ENCODE results near the genes ATF7IP, C12orf60, DERA and PDE3A.

DNA sequence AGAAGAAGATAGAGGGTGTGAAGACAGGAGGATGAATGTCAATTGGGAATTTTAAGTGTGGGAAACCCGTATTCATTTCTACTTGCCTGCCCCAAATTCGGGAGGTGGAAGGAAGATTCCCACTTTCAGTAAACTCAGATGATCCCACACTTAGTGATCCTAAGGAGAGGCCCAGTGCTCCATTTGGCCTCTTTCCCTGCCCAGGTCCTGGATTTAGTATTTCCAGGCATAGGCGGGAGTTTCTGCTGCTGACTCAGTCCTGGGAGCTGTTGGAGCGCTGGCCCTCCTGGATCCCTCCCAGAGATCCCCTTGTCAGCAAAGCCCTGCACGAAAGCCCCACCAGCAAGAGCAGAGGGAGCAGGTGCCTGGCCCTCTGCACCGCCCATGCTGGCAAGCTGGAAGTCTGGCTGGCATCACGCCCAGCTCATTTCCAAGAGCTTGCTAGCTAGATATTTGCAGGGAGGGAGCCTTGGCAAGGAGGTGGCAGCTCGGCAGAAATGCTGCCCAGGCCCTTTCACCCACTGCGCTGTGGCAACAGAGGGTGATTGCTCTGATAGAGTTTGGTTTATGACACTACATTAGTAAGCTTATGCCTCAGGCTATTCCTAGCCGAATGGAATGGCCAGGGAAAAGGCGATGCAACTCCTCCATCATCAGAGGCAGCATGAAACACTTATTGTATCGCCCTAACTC, 193.8 kb downstream of the EMP1 start:
- PRO-cap: no peak

GRCh38 chr12:13956858-13957162, 24.6 kb downstream of the GRIN2B start:
- PRO-cap: no peak

DNA sequence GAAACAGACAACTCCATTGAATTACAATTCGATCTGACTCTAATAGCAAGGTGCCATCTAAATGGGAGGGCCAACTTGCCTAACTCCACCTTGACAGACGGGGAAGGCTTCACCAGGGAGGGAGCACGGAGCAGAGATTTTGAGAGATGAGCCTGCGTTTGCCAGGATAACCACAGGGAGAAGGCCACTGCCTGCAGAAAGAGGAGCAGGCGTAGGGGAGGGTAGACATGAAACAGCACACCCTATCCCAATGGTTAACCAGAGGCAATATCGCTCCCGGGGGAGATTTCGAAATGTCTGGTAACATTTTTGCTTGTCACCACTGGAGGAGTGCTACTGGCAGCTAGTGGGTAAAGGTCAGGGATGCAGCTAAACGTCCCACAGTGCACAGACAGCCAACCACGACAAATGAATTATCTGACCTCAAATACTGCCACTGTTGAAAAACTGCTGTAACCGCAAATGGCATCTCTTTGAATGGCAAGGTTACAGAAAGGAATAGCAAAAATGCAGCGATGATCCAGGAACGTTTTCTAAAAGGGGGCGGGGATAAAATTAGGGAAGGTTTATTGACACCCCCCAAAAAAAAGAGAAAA, 126.1 kb upstream of the ATF7IP start:
- PRO-cap: unidirectional peak, plus-strand start at position 372 of the sequence

DNA sequence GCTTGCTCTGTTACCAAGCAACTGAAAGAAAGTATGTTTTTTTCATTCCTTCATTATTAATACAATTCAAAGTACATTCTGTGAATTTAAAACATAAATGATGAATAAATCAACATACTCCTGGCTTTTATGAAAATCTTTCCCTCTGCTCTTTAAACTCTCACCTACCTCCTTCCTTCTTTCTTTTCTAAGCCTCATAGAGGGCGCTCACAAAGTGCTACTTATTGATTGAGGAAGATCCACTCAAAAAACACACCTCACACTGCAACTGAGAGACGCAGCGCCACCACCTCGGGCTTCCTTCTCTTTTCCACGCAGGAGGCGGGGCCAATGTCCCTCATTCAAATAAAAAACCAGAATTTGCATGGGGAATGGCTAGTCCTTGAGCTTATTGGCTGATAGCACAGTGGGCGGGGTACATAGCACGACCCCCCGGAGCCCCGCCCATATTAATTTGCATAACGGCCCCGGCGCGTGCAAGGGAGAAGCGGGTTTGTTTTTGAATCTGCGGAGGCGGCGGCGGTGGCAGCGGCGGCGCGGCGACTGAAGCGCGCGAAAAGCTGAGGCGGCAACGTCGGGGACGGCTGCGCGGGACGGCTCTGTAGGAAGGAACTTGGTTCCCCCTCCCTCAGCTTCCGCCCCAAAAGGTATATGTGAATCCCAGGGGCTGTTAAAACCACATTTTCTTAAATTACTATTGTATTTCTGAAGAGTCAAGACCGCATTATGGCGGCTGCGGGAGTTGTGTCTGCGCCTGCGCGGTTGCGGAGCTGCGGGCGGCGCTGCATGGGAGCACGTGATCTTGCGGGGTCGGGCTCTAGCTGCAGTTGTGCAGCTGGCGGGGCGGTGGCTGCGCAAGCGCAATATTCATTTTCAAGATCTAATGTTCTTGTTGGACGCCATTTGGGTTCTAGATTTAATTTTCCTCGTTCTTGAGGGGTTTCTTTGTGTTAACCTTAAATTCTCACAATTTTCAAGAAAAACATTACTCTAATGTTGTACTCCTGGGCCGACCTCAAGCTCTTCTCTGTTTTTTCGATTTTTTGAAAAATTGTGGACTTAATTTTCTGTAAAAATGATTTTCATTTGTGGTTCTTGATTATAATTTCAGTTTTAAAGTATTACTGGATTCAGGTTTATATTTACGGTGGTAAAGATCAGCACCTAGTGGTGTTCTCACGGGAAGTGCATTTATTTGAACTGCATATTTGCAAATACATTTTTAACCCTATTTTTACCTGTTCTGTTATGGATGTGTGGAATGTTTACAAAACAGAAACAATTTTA, at the start of gene ATF7IP:
Gene ATF7IP, plus strand, starts transcription at position 502 of the 1,287 bp plus-strand sequence.
- PRO-cap: bidirectional peak, plus-strand start at position 502 of the sequence, minus-strand start at position 310 of the sequence; bidirectional peak, plus-strand start at position 886 of the sequence, minus-strand start at position 744 of the sequence

DNA sequence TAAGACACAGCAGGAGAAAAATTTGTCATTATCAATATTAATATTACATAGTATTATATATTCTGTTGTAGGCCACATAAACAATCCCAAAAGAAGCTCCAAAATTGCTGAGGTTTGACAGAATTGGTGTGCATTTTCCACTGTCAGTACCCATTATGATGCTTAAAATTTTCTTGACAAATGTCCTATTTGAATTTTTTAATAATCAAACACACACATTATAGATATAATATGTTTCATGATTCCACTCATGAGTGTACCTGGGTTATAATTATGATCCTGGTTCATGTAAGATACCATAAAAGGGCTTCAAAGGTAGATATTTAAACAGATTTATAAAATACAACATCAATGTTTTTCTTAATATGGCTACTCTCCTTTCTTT, 10.2 kb downstream of the WBP11 start:
- PRO-cap: no peak

- PRO-cap: bidirectional peak, plus-strand start at chr12:14803736, minus-strand start at chr12:14803497
Measured at GRCh38 chr12:14803577-14803834, at the start of gene C12orf60. C12orf60 (plus strand) TSS chr12:14803670.

GRCh38 chr12:14849598-14850169, 6.4 kb upstream of the ART4 start:
- PRO-cap: no peak

DNA sequence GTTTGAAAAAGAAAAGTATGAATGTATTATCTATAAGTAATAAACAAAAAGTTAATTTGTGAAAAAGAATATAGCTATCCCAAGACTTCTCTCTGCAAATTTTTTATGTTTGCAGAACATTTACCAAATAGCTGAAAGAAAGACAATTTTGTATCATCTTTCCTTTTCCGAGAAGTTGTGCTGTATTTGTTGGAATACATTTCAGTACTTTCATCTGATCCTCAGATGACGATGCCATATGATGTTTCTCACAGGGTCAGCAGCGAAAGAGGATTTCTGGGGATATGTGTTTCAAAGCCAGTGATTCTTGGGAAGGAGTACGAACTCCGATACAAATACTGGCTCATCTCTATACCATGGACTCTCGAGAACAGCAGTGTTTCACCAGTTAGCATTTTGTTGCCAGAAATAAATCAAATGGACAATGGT, 10.7 kb upstream of the MGP start:
- PRO-cap: no peak

DNA sequence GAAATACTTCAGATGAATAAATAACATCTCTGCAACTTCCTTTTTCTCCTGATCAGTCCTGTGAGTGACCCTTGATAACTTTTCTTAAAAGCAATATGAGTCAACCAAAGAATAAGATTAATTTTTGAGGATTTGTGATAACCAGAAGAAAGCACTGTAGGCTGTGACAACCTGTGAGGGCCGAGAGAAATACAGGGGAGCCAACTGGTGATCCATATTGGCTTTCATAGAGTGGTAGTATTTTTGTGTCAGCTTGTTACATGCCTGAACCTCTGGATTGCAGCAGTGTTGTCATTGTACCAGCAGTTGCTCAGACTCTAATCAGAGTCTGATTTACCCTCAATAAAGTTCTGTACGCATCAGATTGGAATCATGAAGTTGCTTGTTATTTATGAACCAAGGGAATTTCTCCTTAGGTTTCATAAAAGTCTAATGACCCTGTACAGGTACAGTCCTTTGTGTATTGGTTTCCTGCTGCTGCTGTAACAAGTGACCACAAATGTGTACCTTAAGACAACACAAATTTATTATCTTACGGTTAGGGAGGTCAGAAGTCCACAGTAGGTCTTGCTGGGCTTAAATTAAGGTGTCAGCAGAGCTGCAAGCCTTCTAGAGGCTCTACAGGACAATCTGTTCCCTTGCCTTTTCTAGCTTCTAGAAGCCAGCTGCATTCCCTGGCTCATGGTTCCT, 6.9 kb upstream of the DERA start:
- PRO-cap: no peak

DNA sequence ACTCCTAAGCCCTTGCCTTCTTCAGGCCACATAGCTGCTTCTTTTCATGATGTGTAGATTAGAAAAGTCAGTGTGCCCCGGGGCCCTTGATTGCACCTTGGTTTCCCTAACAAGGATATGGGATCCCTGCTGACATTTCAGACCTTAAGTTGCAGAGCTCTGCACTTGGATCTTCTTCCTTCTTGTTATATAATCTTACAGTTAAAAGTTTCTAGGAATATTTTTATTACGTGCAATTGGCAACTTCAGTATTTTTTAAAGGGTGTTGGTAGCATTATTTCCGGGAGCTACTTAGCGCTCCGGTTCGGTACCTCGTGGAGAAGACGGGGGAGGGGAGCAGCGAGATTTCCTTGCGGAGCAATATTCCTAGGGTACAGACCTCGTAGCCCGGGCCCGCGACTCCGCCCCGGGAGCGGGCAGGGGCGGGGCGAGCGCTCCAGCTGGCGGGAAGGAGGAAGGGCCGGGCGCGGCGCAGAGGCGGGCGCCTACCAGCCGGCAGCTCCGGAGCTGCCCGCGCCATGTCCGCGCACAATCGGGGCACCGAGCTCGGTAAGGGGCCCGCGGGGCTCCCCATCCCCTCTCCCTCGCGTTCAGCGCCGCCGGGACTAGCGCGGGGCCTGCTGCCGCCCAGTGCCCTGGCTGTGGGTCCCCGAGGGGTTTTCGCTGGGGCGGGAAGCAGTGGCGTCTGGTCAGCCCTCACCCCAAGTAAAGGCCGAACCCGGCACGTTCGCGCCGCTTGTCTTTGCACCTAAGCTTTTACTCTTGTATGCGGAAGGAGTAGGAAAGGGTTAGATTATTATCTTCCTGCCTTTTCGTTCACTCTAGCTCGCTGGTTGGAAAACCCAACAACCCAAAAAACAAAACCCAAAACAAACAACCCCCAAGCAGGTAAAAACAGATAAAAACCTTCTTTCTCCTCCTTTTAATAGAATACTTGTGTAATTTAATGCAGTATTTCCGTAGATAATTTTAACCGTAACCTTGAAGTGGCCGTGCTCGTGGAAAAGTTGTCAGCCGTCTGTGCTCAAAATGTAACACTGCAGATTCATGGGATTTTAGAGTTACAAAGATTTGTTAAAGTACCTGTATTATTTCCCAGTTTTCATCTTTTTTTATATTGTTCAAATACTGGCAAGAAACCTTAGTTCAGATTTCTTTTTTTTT, at the start of gene DERA:
Gene DERA, plus strand, starts transcription at position 467 of the 1,164 bp plus-strand sequence.
- PRO-cap: bidirectional peak, plus-strand start at position 467 of the sequence, minus-strand start at position 336 of the sequence

DNA sequence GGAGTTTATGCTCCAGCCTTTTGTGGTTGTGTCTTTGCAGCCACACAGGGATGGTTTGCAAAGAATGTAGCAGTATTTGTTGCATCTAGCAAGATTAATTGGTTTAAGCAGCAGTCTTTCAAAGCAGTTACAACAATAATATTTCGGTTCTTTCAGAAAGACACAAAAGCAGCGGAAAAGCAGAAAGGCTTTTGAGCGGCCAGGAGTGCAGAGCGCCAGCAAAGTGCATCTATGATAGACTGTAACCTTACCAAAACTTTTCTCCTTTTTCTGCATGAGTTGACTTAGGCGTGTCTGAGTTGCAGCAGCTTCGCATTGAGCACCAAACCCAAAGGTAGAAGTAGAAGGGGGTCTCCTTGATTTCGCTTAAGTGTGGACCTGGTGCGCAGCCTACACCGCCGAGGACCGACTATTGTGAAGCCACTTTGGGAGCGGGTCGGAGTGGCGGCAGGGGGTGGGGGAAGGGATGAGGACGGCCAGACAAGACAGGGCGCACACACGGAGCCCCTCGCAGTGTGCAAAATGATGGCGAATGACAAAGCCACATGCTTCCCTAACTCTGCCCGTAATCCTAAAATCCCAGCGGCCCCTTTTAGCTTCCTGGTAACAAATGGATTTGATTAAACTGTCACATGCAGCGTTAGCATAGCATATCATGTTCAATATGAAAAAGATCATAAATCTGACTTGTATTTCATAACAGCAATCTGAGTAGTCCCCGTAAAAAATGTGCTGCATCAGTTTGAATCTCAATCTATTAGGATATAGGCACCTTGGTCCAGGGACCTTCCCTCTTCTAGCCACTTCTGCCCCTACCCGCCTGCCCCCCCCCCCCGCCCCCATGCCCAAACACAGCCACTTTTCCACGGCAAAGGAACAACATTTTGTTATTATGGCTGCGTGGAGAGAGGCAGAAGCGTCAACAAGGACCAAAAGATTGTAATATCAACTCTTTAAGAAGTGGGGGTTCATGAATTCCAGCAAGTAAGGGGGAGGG, 1.1 kb downstream of the LMO3 start:
- PRO-cap: bidirectional peak, plus-strand start at position 513 of the sequence, minus-strand start at position 414 of the sequence

DNA sequence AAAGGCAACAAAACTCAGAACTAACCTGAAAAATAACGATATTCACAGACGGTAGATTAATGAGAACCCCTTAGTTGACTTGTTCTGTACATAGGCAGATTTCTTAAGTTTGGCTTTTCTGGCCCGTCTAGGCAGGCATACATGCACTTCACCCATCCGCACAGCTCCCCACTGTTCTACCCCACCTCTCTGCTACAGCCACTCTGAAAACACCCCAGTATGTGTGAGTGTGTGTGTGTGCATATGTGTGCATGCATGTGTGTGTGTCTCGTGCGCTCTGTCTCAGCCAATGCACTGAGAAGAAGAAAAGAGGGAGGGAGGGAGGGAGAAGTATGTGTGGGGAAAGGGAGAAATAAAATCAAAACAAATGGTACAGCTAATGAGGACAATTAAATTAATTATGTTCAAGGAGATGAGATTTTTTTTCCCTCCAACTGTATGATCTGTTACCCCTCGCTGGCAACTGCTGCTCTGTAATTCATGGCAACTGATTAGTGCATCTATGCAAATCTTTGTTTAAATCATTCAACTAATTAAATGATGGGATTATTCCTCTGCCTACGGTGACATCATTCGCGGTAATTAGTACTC, 2.0 kb upstream of the LMO3 start:
- PRO-cap: bidirectional peak, plus-strand start at position 361 of the sequence, minus-strand start at position 194 of the sequence

- PRO-cap: no peak
Measured at GRCh38 chr12:18148867-18149455, 59.0 kb upstream of the RERGL start.

GRCh38 chr12:18172570-18172971, 82.6 kb upstream of the RERGL start:
- PRO-cap: no peak

DNA sequence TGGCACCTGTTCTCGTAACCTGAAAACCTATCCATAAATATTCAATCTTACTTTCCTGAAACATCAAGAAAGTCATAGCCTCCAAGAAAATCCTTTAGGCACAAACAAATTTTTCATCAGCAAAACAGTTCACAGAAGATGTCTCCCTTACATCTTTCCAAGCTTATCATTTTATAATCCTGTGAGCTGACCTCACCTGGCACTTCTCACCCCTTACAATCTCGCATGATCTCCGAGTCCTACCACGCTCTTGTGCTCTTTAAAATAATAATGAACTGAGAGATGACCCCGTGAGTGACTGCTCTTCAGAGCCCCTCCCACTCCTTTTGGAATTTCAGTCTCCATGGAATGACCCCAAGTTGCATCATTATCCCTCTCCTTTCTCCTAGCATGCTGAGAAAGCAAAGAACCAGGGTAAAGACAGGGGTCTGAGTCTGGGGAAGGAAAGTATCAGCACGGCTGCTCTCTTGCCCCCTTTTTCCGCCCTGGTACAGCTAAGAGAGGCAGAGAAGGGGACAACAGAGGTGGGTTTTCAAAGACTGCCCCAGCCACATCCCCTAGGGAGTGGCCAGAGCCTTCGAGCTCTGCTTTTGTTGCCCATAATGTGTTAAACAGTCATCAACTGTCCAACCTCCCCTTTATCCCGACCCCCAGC, 178.4 kb upstream of the PLEKHA5 start:
- PRO-cap: no peak

GRCh38 chr12:19130442-19131537, 1.3 kb downstream of the PLEKHA5 start:
- PRO-cap: no peak

DNA sequence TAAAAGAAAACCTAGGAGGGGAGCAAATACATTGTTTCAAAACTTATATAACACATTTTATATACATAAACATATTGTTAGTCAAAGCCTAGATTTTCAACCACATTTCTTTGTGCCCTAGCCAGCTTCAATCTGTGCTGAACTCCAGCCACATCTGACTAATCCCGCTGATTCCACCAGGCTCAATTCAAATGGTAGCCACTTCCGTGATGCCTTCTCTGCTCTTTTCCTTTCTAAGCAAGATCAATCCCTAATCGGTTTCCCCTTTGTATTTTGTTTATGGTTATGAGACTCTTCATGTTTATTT, 110.0 kb downstream of the PLEKHA5 start:
- PRO-cap: no peak

- PRO-cap: no peak
Measured at GRCh38 chr12:19462459-19462932, 23.2 kb downstream of the AEBP2 start.

DNA sequence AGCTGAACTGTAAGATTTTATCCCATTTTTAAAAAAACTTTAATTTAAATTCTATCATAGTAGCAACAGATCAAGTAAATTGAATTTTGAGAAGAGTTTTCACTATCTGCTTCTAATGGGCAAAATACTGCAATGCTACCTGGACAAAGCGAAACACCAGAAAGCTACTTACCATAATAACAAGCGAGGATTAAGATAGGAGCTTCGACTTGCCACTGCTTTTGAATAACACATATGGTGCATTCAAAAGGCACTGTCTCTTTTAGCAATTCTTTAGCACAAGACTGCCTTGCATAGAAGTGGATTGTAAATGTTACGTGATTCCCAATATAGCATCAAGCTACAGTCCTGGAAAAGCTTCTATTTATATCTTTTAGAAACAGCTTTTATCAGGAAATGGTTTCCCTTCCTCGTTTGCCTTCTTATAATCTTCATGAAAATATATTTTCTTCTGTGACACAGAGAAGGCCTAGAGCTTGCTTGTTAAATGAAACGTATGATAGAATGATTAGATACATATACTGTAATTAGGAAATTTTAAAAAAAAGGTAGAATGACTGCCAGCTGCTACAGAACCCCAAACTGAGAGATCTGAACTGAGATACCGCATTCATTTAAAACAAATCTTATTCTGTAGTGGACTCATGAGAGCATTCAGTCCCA, 258.6 kb upstream of the PDE3A start:
- PRO-cap: no peak

GRCh38 chr12:20367899-20368626, at the start of gene PDE3A:
PDE3A (plus strand) TSS chr12:20368537.
- PRO-cap: bidirectional peak, plus-strand start at chr12:20368301, minus-strand start at chr12:20368226